BJ (cell line): ENCODE measurements around a stretch of chr17.

GRCh38 chr17:1449538-1449737 lies 6.6 kb downstream of the CRK start:
- CAGE, long polyA plus RNA, result no peak
- RRBS, result no CpG with 5 or more reads among the region's 1 CpG

GRCh38 chr17:1461158-1461644 lies 5.2 kb upstream of the CRK start:
- CAGE, long polyA plus RNA, result no peak
- RRBS, result no CpG with 5 or more reads among the region's 11 CpGs

GRCh38 chr17:1467802-1468379 lies 11.9 kb upstream of the CRK start:
- CAGE, long polyA plus RNA, result no peak
- RRBS, result 79% methylated on average over 7 of the region's 22 CpGs

DNA sequence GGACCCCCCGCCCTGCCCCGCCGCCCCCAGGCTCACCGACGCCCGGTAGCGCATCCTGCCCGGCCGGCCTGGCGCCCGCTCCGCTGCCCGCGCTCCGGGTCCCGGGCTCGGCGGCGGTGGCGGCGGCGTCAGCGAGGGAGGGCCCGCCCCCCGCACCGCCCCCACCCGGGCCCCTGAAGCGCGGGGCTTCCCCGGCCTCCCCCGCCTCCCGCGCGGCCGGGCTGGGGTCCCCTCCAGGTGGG lies 6.9 kb downstream of the MYO1C start:
- CAGE, long polyA plus RNA, result start-site peak on the minus strand centred at position 99 of the sequence, 34 bp wide, 193 and 102 reads in 2 replicates
- RRBS, result 1% methylated on average over 19 of the region's 35 CpGs

GRCh38 chr17:1494108-1494857 lies 1.8 kb upstream of the MYO1C start:
- CAGE, long polyA plus RNA, result no peak
- RRBS, result no CpG with 5 or more reads among the region's 10 CpGs

DNA sequence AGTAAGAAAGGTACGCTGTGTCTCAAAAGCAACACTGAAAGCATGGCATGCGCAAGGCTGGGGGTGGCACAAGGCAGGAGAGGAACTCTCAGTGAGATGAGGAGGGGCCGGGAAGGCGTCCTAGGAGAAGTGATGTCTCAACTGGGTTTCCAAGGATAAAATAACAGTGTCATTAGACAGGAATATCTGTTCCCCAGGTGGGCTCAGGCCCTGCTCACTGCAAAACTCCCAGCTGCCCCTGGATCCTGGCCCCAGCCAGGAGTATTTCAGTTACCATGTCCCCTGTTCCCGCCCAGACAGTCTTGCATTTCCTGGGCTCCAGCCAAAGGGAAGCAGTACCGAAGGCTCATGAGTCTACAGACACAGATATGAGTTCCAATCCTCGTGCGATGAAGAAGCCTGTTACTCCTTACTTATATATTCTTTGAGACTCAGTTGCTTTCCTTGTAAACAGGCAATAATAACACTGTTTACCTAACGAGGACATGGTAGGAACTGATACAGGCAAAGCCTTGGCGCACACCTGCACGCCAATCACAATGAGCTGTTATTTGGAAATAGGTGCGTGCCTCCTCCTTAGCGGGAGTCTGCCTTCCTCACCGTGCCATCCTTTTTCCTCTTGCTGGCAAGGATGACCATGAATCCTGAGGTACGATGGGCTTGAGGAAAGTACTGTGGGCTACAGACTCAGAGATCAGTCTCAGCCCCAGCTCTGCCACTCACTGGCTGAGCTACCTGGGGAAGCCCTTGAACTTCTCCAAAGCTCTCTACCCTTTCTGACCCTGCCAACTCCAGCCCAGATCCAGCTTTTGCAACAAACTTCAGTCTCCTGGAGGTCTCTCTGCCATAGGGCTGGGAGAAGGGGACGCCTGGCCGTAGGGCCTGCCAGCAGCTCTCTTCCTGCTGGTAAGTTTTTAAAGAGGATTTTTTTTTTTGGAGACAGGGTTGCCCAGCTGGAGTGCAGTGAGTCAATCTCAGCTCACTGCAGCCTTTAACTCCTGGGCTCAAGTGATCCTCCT lies 11.9 kb downstream of the INPP5K start:
- CAGE, long polyA plus RNA, result no peak
- RRBS, result no CpG with 5 or more reads among the region's 17 CpGs

GRCh38 chr17:1505326-1505870 lies 11.0 kb downstream of the INPP5K start:
- CAGE, long polyA plus RNA, result no peak
- RRBS, result no CpG with 5 or more reads among the region's 9 CpGs

DNA sequence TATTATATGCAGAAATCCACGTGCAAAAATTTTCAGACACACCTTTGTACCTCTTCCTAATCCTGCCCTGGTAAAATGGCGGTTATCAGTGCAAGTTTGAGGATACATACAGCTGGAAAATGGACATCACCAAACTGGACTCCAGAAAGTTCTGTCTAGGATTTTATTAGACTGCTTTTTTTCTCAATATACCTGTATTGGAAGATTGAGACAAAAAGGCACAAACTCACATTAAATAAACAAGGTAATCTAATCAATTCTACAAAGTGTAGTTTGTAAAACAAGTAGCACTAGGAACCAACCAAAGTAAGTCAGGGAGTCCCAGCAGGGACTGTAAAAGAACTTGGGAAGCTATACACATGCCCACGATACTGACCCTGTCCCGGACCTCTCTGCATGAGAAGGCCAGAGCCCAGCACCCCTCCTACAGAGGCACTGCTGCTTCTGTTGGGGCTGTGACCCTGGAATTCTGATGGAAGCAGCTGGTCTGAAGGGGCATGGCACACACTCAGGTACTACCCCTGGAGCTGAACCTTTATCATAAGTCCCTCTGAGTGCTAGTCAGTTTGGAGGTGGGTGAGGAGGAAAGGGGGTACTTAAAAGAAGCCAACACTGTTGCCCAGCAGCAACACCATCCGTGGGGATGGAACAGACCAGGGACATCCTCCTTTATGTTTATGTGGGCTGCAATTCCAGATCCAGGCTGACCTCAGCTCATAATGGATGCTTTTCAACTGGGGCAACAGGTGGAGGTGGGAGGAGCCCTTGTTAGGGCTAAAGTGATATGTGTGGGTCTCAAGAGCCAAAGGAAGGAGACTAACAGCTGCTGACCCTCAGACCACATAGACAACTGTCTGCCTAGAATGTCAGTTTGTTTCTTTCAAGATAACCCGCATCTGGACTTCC lies 1.7 kb upstream of the INPP5K start:
- CAGE, long polyA plus RNA, result no peak
- RRBS, result no CpG with 5 or more reads among the region's 6 CpGs

DNA sequence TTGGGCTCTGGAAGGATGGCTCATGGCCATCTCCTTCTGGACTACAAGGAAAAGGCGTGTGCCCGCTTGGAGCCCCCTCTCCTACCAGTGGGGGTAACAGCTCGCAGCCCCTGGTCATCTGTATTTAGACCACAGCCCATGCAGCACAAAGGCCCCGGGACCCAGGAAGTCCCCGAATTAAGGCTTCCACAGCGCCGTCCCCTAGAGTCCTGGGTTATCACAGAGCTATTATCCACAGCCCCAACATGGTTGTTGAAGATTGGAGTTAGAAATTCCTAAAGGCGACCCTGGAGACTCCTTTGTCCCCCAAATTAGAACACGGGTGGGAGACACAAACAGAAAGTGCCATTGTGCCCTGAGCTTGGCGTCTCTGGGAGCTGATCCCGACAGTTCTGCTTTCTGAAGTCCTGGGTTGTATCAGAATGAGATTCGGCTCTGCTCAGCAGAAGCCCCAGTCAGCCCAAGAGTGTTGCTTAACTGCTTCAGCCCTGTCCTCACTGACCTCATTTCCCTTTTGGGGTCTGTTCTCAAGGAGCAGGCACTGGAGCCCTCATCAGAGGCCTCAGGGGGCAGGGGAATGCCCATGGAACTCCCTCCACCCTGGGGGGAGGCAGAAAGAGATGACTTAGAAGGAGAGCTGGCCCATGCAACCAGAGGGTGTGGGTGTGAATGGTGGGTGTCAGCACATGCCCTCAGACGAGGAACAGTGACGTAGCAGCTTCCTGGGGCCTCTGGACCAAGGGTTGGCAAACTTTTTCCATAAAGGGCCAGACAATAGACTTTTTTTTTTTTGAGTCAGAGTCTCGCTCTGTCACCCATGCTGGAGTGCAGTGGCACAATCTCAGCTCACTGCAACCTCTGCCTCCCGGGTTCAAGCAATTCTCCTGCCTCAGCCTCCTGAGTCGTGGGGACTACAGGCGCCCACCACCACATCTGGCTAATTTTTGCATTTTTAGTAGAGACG lies 21.4 kb downstream of the SLC43A2 start:
- CAGE, long polyA plus RNA, result no peak
- RRBS, result no CpG with 5 or more reads among the region's 19 CpGs

- CAGE, long polyA plus RNA, result no peak
- RRBS, result 71% methylated on average over 3 of the region's 17 CpGs
These were observed 8.0 kb upstream of the SLC43A2 start for GRCh38 chr17:1636554-1637113.

DNA sequence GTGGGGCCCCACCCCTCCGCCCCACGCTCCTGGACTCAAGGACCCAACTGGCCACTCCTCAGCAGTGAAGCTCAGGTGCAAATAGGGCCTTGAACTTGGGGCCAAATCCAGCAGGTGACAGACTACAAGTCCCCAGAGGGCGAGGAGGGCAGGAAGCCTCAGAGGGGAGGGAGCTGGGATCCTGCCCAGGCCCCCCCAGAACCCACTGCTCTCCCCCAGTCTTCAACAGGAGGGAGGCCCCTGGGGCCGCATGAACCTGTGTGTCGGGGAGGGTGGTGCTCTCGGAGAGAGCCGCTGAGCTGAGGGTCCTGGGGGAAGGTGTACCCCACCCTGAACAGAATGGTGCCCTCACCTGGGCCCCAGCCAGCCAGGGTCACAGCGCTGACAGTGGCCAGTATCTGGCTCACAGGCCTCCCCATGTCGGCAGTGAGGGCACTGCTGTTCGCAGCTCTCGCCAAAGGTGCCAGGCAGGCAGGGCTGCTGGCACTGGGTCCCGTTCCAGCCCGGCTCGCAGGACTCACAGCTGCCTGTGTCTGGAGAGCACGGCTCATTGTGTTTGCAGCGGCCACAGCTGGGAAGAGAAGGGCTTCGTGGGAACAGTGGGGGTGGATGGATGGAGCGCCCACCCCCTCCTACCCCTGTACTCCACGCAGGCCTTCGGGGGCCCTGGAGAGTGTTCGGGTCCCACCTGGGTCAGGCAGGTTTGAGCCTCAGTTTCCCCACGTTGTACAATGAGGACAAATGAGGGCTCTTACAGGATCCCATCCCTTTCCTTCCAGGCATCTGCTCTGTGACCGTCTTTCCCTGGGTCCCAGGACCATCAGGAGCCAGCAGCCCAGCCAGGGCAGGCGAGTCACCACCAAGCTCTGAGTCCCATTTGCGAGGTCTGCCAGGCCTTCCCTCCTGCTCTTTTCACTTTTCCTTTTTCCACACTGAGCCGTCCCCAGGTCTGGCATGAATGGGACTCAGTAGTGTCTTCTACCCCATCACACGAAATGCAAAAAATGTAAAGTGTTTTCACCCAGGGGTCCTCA lies 5.1 kb downstream of the SCARF1 start:
- CAGE, long polyA plus RNA, result no peak
- RRBS, result no CpG with 5 or more reads among the region's 27 CpGs

- CAGE, long polyA plus RNA, result no peak
- RRBS, result no CpG with 5 or more reads among the region's 11 CpGs
These were observed 4.4 kb upstream of the RILP start for GRCh38 chr17:1654076-1654531.

DNA sequence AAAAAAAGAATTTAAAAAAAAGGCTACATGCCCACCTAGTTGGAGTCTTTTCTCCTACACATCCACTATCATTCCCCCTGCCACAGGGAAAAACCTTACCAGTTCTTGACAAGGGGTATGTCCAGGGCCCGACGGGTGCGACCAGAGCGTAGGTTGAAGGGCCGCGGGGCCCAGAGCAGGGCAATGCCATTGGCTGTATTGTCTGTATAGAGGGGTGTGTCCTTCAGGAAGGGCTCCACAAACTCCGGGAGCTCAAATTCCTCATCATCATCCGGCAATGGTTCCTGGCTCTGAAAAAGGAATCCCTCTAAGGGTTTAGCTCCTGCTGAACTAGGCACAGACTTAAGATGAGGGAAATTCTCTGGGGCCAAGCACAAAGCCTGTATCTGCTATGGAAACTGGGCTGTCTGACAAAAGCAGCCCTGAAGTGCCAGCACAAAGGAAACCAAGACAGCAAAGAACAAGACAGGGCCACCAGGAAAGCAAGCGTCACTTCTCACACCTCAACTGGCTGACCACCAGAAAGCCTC lies 5.1 kb downstream of the PRPF8 start:
- CAGE, long polyA plus RNA, result no peak
- RRBS, result no CpG with 5 or more reads among the region's 9 CpGs

DNA sequence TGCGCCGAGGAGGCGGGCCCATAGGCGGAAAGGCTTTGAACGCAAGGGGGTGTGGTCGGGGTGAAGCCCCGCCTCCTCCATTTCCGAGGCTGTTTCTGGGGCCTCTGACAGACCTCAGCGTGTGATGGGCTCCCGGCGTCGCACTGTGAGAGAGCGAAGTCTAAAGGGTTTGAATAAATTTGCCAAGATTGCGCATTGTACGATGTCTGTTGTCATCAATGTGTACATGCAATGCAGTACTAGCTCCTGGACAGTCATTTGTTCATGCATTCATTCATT lies 223 bp upstream of the PRPF8 start:
- CAGE, long polyA plus RNA, result no peak
- RRBS, result no CpG with 5 or more reads among the region's 15 CpGs

DNA sequence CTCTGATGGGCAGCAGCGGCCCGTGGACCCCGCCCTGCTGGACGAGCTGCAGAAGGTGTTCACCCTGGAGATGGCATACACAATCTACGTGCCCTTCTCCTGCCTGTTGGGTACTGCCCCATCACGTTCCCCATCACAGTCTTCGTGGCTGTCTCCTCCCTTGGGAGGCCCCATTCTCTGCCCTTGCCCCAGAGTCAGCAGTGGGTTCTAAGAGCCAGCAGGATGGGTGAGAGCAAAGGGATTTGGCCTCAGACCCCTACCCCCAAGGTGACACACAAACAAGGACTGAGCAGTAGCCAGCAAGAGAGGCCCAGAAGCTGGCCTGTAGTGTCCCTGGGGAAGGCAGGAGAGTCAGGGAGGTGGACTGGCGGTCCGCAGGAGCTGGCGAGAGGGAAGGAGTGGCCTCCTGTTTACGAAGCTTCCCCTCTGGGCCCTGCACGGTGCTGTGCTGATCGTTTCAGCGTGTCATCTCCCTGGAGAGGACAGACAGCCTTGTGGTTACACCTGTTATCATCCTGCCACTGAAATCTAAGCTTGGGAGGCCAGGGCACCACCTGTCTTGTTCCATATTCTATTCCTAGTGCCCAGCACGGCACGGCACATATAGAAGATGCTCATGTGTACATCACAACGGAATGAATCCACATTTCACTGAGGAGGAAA lies 8.3 kb downstream of the WDR81 start:
- CAGE, long polyA plus RNA, result no peak
- RRBS, result no CpG with 5 or more reads among the region's 17 CpGs

DNA sequence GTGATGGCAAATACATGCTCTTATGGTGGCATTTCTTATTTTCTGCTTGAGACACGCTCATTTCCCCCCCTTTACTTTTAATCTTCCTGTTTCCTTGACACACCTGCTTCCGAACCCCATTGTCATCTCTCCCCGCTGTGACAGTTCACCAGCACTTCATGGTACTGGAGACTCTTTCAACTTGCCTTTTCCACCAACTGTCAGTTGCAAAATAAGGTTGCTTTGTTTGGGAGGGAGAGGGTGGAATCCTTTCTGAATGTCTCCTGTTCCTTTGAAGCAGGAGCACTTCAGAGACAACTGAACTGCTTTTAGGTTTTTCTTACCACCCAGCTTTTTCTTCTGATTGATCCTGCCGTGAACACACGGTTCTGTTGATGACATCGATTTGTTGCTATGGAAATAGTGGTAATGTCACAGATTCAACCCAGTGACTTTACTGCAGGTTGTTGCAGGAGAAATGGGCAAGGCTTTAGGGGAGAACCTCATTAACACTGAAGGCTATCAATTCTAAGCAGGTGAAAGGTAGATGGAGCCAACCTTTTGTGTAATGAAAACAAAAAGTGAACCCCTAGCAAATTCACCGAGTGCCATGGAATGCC lies 42.0 kb downstream of the RPA1 start:
- CAGE, long polyA plus RNA, result no peak
- RRBS, result no CpG with 5 or more reads among the region's 7 CpGs

GRCh38 chr17:1931897-1932785 lies 93.0 kb downstream of the RTN4RL1 start:
- CAGE, long polyA plus RNA, result no peak
- RRBS, result 7% methylated on average over 5 of the region's 39 CpGs

DNA sequence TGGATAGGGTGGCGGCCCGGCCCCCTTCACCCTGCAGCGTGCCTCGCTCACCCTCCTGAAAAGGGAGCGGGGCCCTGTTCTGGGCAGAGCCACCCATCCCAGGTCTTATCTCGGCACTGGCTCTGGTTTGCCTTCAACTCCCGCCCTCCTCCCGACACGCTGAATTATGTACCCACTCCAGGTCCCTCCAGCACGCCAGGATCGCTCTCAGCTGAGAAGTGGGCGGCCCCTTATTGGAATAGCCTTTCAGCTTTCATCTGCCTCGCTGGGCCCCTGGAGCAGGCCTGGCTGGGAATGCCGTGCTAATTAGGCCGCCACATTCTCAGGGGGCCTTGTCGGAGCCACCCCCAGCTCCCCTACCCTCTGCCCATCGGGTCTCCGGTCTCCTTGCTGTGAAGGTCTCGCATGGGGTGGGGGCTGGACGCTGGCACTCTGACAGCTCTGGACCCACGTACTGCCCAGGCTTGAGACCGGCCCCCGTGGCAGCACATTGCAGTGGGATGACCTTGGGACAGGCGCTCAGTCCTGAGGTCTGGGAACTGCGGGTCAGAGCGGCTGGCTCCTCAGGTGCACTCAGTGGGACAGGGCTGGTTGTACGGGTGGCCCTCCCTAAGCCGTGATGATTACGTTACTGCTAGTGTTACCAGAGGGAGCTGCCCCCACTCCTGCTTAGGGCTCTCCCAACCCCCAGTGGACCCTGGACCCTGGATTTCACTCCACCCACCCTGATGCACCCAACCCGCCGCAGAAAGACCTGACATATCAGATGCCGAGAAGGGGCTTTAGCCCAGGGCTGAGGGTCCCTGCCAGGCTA lies 77.6 kb downstream of the RTN4RL1 start:
- CAGE, long polyA plus RNA, result no peak
- RRBS, result 43% methylated on average over 4 of the region's 32 CpGs

DNA sequence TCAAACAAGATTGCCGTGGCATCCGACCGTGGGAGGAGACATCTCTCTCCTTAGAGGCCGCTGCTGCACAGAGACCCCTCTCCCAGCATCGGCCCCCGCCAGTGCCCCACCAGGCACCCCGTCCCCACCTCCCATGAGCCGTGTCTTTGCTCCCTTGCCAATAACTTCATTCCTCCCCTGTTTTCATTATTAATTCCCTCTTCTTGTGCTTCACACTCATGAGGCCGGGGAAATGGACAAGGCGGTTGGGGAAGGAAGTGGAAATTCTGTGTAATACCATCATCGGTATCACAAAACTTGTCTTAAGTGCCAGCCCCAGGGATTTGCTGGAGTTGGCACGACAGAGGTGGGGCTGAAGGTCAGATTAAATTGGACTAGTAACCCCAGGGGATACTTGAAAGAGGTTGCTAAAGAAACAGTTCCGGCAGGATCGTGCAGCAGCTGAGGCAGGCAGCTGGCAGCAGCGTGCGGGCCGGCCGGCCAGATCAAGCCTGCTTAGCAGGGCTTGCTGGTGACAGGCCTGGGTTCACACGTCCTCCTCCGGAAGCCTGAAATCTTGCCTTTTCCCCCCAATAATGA lies 66.8 kb downstream of the RTN4RL1 start:
- CAGE, long polyA plus RNA, result no peak
- RRBS, result 39% methylated on average over 8 of the region's 20 CpGs

DNA sequence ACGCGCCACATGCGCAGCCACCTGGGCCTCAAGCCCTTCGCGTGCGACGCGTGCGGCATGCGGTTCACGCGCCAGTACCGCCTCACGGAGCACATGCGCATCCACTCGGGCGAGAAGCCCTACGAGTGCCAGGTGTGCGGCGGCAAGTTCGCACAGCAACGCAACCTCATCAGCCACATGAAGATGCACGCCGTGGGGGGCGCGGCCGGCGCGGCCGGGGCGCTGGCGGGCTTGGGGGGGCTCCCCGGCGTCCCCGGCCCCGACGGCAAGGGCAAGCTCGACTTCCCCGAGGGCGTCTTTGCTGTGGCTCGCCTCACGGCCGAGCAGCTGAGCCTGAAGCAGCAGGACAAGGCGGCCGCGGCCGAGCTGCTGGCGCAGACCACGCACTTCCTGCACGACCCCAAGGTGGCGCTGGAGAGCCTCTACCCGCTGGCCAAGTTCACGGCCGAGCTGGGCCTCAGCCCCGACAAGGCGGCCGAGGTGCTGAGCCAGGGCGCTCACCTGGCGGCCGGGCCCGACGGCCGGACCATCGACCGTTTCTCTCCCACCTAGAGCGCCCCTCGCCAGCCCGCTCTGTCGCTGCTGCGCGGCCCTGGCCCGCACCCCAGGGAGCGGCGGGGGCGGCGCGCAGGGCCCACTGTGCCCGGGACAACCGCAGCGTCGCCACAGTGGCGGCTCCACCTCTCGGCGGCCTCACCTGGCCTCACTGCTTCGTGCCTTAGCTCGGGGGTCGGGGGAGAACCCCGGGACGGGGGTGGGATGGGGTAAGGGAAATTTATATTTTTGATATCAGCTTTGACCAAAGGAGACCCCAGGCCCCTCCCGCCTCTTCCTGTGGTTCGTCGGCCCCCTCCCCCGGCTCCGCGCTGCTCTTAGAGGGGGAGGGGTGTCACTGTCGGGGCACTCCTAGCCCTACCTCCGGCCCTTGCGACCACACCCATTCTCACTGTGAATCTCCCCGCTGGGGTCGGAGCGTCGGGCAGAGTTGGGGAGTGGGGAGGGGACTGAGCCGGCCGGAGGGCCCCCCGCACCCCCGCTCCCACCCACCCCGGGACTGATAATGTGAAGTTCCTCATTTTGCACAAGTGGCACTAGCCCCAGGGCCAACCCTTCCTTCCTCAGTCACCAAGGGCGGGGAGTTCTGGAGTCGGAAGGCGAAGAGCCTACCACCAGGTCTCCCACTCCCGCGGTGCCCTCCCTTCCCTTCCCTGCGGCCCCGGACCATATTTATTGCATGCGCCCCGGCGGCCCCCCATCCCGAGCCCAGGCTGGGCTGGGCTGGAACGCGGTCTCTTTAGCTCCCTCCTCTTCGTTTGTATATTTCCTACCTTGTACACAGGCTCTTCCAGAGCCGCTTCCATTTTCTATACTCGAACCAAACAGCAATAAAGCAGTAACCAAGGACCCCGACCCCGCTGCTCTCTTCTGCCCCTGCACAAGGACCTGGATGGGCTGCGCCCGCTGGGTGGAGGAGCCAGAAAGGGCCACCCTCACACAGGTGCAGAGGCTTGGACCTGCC lies 3.9 kb downstream of the HIC1 start:
- CAGE, long polyA plus RNA, result no peak
- RRBS, result 40% methylated on average over 22 of the region's 127 CpGs